ENCODE measurements around the gene IQSEC3.

GRCh38 chr12:66358-67252 is at the start of gene IQSEC3:
Gene IQSEC3 (plus strand): TSS chr12:66767.
- RRBS = no CpG with 5 or more reads among the region's 82 CpGs

GRCh38 chr12:144395-145024 is 69.4 kb downstream of the SLC6A12 start:
- RRBS = no CpG with 5 or more reads among the region's 12 CpGs

GRCh38 chr12:462617-463504 is 3.1 kb downstream of the B4GALNT3 start:
- RRBS = no CpG with 5 or more reads among the region's 7 CpGs

DNA sequence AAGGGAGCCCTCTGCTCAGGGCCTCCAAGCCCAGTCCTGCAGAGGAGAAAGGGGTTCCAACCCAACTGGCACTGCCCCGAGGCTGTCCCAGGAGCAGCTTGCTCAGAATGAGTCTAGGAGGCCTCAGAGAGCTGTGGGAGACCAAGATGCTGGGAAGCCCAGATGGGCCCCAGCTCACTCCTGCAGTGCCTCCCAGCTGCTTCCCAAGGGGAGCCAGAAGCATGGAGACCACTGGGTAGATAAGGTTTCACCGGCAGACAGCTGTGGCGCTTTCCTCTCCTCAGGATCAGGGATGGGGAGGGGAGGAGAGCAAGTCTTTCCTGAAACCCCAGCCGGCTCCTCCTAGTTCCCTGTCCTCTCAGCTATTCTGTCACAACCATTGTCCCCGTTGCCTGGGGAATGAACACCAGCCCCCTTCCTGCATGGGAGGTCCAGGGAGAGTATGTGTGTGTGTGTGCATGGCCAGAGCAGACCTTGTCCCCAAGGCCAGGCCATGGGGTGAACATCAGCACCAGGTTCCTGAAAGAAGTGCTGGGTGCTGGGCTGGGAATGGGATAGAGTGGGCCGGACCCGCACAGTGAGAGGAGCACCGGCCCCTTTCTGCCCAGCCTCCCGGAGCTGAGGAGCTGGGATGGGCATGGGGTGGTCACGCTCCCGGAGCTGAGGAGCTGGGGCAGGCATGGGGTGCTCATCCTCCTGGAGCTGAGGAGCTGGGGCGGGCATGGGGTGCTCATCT is 83.1 kb downstream of the B4GALNT3 start:
- RRBS = 45% methylated on average over 3 of the region's 12 CpGs

- RRBS = no CpG with 5 or more reads among the region's 15 CpGs
Measured at GRCh38 chr12:550497-551150, 90.9 kb downstream of the B4GALNT3 start.

DNA sequence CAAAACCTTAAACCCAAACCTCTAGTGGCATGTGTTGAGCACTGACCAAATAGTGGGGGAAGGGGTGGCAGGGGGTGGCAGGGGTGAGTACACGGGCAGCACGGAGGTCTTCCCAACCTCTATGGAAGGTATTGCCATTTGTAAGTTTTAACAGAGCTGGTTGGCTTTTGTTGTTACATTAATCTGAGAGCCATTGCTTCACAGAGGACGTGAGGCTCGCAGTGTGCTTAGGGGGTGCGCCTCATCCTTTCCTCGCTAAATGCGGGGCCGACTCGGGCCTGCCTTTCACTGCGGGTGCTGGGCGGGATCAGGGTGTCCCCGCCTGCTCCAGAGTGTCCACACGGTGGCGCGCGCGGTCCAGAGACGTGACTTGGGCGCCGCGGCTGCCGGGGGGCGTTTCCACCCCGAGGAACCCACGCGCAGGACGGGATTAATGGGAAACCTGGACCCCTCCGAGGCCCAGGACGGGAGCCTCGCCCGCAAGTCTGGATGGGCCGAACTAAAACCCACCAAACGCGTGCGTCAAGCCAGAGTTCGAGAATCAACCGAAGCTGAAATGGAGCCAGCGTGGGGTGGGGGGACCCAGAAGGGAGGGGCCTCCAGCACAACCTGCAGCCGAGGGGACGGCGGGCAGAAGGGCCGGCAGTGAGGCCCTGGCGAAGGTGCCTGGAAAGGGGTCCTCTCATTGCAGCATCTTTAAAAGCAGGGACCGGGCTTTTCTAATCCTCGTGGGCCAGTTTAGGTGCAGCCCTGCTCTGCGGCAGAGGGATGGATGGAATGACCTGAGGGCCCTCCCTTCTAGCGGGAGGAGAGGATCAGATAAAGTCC is 93.4 kb downstream of the NINJ2 start:
- RRBS = 4% methylated on average over 3 of the region's 47 CpGs

GRCh38 chr12:631871-632929 is 31.0 kb downstream of the NINJ2 start:
- RRBS = 95% methylated on average over 1 of the region's 10 CpGs

GRCh38 chr12:1110134-1110459 is 119.1 kb downstream of the ERC1 start:
- RRBS = no CpG with 5 or more reads among the region's 5 CpGs

DNA sequence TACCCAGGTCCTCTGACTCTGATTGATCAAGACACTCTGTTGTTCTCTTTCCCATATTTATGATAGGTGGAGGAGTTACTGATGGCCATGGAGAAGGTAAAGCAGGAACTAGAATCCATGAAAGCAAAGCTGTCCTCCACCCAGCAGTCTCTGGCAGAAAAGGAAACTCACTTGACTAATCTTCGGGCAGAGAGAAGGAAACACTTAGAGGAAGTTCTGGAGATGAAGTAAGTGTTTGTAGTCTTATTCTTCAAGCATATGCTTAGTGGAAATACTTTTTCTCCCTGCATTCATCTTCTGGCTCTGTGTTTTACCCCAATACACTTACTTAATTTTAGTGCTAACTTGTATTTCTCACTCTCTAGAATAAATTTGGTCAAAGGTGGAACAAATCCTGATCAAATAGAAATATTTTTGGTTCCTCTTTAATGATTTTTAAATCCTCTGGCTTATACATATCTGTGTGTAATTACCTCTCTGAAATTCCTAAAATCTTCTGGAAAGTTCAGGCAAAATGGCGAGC is 298.8 kb downstream of the ERC1 start:
- RRBS = no CpG with 5 or more reads among the region's 2 CpGs

DNA sequence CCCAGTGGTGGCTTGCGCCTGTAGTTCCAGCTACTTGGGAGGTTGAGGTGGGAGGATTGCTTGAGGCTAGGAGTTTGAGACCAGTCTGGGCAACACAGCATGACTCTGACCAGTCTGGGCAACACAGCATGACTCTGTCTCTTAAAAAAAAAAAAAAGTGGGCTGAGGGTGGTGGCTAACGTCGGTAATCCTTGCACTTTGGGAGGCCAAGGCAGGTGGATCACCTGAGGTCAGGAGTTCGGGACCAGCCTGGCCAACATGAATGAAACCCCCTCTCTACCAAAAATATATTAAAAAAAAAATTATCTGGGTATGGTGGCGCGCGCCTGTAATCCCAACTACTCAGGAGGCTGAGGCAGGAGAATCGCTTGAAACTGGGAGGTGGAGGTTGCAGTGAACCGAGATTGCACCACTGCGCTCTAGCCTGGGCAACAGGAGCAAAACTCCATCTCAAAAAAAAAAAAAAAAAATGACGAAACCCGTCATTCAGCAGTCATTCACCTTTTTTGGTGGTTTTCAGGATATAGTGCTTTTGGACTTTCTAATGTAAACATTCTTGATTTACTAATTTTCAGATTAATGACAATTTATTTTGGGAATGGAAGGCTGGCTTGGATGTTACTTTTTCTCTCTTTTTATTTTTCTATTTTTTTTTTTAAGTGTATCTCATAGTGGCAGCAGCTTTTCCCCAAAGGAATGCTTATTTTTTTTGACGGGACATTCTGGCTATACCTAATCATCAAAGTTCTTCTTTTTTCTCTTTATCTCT is 4.5 kb downstream of the ADIPOR2 start:
- RRBS = no CpG with 5 or more reads among the region's 13 CpGs

DNA sequence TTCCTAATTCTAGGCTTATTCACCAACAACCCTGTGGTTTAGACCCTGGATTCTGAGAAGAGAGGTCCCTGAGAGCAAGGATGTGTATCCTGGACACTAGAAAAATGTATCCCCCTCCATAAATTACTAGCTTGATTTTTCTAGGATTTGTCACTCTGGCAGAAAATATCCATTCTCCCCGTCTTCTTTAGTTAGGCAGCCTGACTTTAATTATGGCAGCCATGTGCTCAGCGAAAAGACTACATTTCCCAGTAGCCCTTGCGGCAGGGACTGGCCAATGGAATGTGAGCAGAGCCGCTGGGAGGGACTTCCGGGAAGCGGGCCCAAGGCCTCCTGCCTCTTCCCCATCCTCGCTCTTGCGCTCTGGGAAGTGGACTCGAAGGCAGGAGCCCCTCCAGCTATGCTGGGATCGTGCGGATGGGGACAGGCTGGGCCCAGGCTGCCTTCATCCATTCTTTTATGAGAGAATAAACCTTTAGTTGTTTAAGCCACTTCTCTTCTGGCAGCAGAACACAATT is 15.9 kb upstream of the LRTM2 start:
- RRBS = no CpG with 5 or more reads among the region's 11 CpGs

DNA sequence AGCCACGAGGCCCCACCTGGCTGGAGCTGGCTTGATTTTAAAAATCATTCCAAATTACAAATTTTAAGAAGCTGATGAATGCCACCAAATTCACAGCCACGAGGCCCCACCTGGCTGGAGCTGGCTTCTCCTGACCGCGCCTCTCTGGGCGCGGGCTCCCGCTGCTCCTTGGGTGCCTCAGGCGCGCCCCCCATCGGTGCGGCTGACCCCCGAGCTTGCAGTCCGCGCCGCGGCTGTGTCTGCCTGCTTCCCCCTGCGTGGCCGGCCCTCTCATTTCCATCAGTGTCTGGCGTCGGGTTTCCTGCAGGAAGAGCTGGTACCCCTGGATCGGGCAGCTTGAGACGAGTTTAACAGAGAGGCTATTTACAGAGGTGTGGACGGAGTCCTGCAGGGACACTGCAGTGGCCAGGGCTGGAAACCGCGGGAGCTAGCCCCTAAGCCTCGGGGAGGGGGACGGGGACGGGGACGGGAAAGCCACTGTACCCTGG is 3.6 kb upstream of the CACNA2D4 start:
- RRBS = no CpG with 5 or more reads among the region's 29 CpGs

- RRBS = no CpG with 5 or more reads among the region's 20 CpGs
Measured at GRCh38 chr12:1935446-1936098, 17.1 kb upstream of the CACNA2D4 start.

DNA sequence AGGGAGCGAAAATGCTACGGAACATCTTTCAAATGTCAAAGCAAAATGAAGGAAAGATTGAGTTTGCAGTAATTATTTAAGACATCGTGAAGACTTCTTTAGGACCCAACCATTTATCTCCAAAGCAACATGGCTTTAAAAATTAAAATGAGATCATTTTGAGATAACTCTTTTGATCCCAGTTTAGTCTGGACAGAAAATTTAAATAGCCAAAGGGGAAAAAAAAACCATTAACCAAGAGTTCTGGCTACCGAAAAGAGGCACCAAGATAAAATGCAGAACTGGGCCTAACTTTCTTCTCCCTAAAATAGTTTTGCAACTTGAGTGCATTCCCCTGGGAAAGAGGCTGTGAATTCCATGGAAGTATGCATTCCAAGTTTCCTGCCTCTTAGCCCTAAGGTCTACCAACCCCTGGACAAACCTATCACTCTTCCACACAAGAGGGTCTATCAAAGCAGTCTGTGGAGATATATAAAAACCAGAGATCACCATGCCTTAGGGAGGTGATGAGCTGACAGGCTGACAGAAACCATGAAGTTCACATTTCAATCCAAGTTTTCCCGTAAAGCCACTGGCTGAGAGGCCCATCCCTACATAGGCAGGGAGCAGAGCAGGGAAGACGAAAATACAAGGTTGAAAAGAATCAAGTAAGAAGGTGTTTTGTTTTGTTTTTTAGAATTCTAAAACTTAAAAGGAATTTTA is 33.9 kb downstream of the DCP1B start:
- RRBS = no CpG with 5 or more reads among the region's 6 CpGs

DNA sequence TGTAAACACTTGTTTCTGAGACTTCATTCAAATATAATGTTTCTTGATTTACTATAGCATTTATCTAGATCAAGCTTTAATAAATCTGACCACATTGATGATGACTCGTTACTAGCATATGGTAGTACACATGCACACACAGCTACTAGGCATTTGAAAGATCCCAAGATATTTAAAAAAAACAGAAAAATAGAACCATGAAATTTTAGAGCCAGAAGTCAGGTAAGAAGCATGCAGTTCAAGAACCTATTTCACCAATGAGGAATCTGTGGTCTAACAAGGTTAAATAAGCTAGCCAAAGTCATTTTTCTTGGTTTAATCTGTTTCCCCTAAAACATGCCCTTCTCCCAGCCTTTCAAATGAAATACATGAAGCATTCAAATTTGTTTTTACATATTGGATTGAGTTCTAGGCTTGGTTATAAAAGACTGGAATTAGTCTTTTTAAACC is 31.9 kb downstream of the DCP1B start:
- RRBS = no CpG with 5 or more reads among the region's 1 CpG

DNA sequence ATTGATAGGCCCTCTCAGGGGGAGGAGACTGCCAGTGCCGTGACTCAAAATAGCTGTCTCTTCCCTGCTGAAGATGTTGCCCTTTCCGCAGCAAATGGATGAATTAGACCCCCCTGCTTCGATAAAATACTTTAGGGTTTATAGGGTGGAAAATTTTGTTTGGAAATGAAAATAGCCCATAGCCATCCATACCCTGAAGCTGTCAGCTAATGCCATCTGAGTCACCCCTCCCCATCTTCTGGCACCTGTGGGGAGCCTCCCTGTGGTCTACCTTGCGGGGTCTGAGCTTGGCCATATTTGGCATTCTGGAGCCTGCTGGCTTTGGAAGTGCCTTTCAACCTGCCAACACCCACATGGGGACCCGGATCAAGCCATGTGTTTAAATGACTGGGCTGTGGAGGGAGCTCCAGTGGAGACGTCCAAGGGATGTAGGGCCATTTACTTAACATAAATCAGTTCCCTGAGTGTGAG is 21.8 kb downstream of the CACNA1C start:
- RRBS = no CpG with 5 or more reads among the region's 6 CpGs

- RRBS = no CpG with 5 or more reads among the region's 8 CpGs
Measured at GRCh38 chr12:2205981-2206557, 153.3 kb downstream of the CACNA1C start.

GRCh38 chr12:2243767-2244844 is 191.3 kb downstream of the CACNA1C start:
- RRBS = no CpG with 5 or more reads among the region's 9 CpGs

DNA sequence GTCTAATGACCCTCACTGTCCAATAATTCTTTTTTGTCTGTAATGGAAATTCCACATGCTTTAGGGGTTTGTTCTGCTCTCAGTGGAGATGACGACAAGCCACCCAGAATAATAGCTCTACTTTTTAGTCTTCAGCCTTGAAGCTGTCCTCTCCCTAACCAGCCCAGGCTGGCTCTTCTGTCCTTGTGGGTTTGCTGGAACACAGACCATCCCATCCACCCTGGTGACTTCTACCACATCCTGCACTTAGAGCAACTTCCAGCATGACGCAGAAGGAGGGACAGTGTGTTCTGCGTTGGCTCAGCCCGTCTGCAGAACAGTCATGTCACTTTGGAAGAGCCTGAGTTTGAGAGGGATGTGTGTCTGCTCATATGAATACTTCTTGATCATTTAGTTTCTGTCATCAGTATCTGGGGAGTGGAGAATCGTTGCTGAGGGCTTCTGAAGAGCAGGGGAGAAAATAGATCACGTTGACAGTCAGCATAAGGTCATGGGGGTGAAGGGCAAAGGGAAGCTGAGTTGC is 198.0 kb downstream of the CACNA1C start:
- RRBS = no CpG with 5 or more reads among the region's 6 CpGs

DNA sequence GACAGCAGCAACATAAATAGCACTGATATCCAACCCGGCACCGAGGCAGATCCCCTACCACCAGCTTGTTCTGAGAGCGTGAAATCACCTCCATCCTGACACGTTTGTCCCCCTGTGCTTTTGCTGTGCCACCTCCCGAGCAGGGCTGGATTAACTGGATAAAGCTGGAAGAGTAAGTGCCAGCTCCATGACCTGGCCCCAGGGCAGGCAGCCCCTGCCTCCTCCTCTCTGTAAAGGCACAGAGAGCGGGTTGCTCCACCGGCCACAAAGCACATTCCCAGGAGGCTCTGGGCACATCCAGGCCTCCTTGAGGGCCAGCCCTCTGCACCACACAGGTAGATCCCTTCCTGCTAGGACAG is 251.6 kb downstream of the CACNA1C start:
- RRBS = no CpG with 5 or more reads among the region's 7 CpGs